Neural progenitor cell (in vitro differentiated cells): ENCODE data around the genes NPEPL1, MTG2 and OSBPL2.

GRCh38 chr20:58692418-58693011 is at the start of gene NPEPL1:
TSS of gene NPEPL1 (plus strand) at chr20:58692800.
- RAMPAGE, long total RNA: no peak

GRCh38 chr20:58717072-58717625 is 24.5 kb downstream of the NPEPL1 start:
- RAMPAGE, long total RNA: no peak

- RAMPAGE, long total RNA: no peak
Observed at GRCh38 chr20:58901104-58901835, 10.0 kb downstream of the GNAS start.

GRCh38 chr20:59165483-59165972 is 1.9 kb downstream of the ZNF831 start:
- RAMPAGE, long total RNA: no peak

- RAMPAGE, long total RNA: no peak
Observed at GRCh38 chr20:59577199-59577797, 27.0 kb upstream of the PHACTR3 start.

- RAMPAGE, long total RNA: no peak
Observed at GRCh38 chr20:59777177-59777689, 156.2 kb downstream of the SYCP2 start.

DNA sequence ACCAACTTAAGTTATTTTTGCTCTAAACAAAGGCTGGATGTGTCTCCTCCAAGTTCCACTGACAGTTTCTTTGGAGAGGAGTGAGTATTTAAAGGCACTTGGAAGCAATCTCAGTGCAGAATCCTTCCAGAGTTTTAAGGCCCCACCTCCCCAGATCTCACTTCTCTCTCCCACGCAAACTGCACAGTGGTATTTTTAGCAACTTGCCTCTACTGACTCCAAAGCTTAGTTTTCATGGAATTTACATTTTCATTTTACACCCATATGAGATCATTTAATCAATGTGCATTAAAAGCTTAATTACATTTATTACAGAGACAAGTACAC is 109.9 kb downstream of the SYCP2 start:
- RAMPAGE, long total RNA: no peak

- RAMPAGE, long total RNA: no peak
Observed at GRCh38 chr20:59891668-59891867, 41.9 kb downstream of the SYCP2 start.

- RAMPAGE, long total RNA: no peak
Observed at GRCh38 chr20:59938584-59939615, 1.2 kb downstream of the PPP1R3D start.

- RAMPAGE, long total RNA: no peak
Observed at GRCh38 chr20:60087259-60088030, 129.2 kb downstream of the CDH26 start.

DNA sequence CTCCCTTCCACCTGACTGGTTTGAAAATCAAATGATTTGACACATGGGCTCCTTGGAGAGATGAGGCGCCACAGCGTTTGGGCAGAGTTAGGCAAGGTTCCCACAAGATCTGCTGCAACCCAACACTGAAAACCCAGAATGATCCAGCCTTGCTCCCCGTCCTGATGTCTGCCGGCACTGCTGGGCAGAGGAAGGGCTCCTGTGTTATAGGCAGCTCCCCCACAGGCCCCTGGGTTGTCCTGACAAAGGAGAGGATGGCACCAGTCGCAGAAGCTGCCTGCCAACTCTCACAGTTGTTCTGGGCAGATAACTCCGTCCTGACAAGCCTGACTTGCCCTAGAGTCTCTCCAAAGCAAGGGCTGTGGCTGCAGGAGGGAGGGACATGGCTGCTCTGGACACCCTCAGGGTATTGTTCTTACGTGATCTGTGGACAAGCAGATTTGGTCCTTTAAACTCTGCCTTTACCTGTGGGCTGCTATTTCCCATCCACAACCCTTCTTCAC is 243.8 kb downstream of the CDH26 start:
- RAMPAGE, long total RNA: no peak

GRCh38 chr20:60455288-60455767 is 497.1 kb downstream of the CDH26 start:
- RAMPAGE, long total RNA: no peak

DNA sequence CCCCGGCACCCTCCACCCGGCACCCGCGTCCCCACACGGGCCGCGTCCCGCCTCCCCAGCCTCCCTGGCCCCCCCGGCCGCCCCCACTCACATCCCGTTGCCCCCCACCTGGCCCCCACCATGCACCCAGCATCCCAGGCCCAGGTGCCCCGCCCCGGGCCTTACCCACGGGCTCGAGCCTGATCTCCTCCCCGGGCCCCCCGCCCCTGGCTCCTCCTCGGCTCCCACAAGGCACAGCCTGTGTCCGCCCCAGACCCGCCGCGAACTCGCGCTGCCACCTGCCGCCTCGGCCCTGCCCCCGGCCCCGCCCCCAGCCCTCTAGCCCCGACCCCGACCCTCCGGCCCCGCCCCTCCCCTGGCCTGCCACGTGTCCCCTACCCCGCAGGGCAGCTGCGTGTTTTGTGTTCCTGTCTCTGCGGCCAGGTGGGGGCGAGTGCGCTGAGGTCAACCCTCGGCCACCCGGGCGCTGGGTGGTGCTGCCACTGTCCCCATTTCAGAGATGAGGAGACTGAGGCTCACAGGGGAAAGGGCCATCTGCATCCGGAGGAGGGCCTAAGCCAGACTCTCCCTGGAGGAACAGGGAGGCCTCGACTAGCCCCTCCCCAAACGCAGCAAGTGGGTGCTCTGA is 100.0 kb downstream of the TAF4 start:
- RAMPAGE, long total RNA: no peak

DNA sequence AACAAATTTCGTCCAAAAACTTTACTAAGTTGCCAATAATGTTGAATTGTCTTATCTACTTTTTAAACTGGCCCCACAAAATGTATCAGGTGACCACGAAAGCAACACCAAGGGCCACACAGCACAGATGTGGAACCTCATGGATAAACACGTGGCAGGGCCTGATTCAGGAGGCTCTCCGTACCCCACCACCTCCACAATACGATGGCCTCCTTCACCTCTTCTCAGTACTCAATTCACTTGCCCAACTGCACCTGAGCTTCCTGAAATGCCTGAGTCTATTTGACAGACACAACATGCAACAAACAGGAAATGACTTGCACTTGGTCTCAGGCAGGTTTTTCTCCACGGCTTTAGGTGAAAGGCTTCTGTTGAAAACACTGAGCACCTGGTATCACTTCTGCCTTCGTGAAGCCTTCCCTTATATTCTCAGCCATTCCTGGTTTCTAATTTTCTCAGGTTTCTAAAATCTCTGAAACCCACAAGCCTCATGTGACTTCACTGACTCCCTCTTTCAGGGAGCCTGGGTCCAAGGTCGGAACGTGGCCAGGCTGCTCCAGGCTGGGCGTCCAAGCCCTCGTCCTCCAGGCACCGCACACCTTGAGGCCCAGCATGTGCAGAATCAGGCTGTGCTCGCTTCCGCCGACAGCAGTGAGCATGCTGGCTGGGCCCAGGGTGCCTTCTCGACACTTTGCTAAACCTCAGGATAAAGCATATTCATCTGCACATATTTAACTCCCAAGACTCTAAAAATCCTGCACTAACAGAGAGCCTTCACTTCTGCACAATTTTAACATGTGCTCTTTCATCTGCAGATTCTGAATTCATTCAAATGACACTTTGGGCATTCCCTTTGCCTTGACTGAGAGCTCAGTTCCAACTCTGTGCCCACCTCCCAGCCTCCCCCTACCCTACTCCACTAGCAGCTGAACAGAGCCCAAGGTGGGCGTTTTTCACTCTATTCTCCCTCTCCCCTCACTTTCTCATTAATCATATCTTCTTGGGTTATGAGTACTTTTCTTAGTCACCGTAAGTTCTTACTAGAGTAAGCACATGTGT is 34.7 kb downstream of the TAF4 start:
- RAMPAGE, long total RNA: no peak

DNA sequence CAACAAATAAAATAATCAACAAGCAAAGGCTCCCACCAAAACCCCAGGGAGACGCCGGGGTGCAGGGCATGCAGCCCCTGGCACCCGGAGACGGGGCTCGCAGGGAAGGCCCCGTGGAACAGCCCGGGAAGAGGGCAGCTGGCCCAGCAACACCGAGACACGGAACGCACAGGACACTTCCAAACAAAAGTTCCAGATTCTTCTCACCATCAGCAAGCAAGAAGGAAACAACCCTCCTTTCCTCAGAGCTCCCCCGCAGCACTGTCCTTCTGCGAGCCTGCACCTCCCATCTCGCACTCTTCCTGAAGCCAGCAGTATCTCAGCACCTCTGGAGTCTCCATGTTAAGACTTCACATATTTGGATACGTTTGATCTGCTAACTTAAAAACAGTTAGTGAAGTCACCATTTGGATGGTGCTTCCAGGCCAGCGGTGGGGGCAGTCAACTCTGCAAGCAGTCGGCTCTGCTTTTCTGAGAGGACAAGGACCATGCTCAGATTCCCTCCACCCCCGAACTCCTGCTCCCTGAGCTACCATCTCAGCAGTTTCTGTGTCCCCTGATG is 33.8 kb downstream of the TAF4 start:
- RAMPAGE, long total RNA: no peak

DNA sequence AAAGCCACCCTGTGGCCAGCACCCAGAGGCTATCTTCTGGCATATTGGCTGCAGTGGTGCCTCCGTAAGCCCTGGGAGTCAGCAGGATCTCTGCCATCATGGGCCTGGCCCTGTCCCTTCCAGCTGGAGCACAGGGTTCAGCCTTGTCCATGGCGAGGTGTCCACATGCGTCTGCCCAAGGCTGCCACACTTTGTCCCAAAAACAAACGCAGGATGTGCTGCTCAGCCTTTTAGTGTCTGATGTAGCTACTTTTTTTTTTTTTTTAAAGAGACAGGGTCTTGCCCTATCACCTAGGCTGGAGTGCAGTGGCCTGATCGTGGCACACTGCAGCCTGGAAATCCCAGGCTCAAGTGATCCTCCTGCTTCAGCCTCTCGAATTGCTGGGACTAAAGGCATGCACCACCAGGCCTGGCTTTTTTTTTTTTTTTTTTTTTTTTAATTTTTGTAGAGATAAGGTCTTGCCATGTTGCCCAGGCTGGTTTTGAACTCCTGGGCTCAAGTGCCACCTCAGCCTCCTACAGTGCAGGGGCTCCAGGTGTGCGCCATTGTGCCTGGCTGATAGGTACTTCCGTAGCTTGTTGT is 15.2 kb upstream of the MTG2 start:
- RAMPAGE, long total RNA: no peak

DNA sequence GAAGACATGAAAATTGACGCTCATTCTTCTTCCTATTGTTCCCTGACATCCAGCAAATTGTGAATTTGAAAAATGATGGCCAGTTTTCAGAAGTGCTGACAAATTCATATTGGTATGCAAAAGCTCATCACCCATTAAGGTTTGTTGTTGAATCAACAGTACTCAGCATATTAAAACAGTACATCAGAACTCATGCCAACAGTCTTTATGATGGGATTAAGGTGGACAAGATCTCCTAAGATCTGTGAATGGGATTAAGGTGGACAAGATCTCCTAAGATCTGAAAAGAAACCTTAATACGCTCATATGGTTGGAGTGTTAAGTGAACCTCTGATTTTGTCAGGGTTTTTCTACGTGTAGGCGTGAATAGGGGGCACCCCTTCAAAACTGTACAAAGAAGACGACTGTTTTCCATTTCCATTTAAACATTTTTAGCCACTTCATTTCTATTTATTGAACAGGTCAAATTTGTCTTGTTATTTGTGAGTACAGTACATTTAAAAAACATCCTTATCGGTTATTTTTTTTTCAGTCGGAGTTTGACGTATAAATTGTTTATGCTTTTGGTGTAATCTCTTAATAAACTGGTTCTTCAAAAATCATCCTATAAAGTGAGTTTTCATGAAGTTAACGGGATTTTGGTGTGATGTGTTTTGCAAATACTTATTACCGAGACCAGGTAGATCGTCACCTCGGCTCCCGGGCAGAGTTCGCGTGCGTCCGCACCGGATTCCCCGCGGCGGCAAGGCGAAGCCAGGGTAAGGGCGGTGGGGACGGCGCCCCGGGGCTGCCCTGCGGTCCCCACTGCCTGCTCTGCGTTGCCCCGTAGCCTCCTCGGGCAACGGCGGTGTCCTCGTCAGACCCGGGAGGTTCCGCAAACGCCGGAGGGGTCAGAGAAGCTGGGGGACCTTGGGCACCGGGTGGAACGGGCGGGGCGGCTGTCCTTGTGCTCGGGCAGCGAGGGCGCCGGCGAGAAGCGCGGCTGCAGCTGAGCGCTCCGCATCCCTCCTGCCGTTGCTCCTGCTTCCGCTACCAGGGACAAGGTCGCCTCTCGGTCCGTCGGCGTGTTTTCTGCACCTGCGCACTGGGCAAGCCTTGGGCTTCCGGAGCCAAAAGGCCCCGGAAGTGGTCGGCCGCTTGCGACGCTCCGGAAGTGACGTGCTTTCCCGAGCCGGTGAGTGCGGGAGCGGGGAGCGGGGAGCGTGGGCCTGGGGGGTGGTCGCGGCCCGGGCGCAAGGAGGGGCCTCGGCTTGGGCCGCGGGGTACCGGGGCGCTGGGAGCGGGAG is at the start of gene MTG2:
Gene MTG2, plus strand, starts transcription at position 1,145 of the 1,286 bp plus-strand sequence.
- RAMPAGE, long total RNA: start-site peak on the plus strand centred at position 1,154 of the sequence, 25 bp wide, 30 and 28 reads in 2 replicates

DNA sequence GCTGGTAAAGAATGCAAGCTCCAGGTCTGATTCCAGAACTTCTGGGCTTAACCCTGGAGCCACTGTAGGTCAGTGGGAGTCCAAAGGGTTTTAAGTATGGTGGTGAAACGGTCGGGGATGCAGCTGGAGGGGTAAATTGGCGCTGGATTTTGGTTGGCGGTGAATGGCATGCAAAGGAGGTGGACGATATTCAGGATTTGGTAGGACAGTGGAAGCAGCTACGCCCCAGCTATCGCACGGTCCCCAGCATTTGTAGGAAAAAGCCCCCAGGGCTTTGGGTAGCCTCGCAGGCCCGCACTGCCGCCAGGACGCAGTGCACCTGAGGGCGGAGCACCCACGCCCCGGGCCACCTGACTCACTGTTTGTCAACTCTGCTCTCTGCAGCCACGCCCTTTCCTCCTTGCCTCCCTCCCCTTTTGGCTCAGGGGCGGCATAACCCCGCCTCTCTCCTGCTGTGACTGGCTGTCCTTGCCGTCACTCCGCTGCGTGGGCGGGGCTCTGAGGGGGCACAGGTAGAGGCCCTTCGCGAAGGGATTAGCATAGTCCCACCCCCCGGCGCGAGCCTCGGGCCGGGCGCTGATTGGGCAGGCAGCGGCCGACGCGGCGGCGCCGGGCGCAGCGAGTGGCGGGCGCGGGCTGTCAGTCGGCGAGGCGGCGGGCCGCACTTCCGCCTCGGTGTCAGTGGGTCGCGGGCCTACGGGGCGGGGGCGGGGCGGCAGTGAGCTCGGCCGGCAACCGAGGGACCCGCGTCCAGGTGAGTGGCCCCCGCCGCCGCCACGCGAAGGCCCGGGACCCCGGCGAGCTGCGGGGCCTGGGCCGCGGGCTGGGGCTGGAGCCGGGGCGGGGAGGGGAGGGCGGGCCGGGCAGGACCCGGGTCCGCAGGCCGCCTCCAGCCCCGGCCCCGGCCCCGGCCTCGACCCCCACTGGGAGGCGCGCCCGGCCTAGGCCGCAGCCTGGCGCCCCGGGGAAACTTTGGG is at the start of gene OSBPL2:
Gene OSBPL2, plus strand, starts transcription at position 678 of the 977 bp plus-strand sequence.
- RAMPAGE, long total RNA: start-site peak on the plus strand centred at position 697 of the sequence, 54 bp wide, 93 and 272 reads in 2 replicates

DNA sequence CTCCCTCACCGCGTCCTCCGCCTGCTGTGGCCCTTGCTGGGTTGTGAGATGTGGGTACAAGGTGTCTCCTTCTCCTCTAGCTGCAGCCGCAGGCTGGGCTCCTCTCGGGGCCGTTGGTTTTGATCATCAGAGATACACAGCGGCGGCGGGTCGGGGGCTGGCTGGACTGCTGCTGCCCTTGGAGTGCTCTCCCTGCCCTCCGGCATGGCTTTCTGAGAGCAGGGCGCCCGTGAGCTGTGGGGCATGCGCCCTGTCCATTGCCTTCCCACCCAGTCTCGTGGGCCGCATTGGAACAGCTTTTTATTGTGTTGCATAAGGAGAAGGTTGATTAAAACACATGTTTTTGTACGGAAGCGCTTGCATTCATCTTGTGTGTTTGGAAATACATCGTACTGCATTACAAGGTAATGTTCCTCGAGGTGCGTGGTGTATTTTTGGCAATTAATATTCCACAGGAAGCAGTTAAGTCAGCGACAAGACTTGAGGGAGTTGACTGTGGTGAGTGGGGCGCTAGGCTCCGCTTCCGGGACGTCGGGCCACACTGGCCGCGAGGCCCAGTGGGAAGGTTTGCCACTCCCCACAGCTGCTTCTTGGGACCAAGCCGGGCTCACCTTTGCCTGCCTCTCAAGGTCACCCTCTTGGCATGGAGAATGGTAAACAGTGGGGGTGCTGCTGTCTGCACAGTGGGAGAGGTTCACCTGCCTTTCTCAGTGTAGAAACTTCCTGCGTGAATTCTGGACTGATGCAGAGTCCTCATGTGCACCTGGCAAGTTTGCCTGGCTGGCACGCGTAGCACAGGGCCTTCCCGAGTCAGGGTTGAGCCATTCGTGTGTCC is 6.1 kb downstream of the OSBPL2 start:
- RAMPAGE, long total RNA: no peak

DNA sequence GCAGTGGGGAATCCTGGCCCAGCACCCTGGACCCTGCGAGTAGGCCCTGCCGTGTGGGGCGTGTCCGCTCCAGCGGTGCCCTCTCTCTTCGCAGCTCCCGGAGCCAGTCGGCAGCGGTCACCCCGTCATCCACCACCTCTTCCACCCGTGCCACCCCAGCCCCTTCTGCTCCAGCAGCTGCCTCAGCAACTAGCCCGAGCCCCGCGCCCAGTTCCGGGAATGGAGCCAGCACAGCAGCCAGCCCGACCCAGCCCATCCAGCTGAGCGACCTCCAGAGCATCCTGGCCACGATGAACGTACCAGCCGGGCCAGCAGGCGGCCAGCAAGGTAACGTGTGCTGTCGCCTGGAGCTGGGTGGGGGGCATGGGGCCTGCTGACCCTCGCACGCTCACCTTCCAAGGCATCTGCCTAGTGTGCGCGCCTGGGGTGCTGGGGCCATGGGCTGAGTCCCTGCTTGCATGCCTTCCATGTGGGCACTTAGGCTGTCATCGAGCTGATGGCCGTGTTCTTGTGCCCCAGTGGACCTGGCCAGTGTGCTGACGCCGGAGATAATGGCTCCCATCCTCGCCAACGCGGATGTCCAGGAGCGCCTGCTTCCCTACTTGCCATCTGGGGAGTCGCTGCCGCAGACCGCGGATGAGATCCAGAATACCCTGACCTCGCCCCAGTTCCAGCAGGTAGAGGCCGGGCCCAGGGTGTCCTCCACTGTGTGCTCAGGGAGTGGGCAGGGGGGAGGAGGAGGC is 4.9 kb downstream of the ADRM1 start:
- RAMPAGE, long total RNA: no peak